Neural cell (in vitro differentiated cells): ENCODE data around the genes GLMN and TMED5.

DNA sequence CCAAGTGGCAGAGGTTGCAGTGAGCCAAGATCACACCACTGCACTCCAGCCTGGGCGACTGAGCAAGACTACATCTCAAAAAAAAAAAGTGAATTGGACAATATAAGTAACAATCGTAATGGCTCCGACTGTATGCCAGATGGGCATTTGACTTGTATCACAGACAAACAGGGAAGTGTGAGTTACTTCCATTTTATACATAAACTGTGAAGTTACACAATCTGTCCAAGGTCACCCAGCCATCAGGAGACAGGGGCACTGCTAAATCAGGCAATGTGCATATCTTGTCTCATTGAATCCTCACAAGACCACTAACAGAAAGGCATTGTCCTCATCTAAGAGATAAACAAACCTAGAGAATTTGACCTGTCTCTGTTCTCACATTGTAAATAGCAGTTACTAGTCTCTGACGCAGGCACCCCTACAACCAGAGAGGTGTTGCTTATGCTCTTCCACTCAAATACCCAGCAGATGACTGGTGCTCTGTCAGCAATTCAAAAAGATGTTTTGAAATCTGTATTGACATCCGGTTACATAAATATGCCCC lies 52.1 kb upstream of the ZNF326 start:
- RAMPAGE, long total RNA: no peak

DNA sequence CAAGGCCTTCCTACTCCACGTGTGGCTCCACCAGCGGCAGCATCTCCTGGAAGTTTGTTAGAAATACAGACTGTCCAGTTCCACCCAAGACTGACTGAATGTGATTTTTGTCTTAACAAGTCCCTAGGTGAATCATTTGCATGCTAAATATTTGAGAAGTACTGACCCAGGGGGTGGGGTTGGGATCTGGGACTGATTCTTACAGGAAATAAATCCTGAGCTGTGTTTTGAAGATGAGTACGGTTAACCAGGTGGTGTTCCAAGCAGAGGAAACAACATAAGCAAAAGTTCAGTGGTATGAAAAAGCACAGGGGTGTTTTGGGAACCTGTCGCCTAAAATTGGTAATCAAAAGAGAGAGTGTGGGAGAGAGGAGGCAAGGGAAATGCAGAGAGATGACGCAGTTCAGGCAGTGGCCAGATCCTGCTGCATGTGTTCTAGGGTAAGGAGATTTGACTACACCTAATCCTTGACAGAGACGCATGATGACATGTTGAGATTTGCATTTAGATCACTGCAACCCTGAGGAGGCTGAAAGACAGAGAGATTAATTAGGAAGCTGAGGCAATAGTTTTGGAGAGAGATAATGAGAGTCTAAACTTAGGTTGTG lies 3.8 kb upstream of the ZNF326 start:
- RAMPAGE, long total RNA: no peak

- RAMPAGE, long total RNA: no peak
Observed at GRCh38 chr1:90010038-90010483, 15.2 kb downstream of the ZNF326 start.

DNA sequence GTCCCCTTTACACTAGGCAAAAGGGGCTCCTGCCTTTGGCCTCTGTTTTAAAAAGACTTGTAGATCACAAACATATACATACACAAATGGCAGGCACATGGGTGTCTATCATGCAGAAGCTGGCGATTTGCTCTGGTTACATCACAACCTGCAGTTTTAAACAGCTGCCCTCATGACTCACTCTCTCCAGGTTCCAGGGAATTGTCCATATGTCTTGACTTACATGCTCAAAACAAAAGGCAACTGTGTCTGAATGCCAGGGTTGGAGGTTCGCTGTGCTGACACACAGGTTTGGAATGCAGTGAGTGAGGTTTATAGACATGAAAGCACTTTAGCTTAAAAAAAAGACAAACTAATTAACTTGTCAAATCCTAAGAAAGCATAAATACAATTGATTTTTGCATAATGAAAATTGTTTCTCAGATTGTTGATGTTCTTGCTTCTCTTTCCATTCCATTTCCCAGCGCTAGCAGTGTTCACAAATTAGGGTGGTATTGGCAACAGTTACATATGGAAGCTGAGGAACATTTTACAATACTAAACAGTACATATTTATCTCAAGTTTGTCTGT lies 313.9 kb downstream of the BARHL2 start:
- RAMPAGE, long total RNA: no peak

DNA sequence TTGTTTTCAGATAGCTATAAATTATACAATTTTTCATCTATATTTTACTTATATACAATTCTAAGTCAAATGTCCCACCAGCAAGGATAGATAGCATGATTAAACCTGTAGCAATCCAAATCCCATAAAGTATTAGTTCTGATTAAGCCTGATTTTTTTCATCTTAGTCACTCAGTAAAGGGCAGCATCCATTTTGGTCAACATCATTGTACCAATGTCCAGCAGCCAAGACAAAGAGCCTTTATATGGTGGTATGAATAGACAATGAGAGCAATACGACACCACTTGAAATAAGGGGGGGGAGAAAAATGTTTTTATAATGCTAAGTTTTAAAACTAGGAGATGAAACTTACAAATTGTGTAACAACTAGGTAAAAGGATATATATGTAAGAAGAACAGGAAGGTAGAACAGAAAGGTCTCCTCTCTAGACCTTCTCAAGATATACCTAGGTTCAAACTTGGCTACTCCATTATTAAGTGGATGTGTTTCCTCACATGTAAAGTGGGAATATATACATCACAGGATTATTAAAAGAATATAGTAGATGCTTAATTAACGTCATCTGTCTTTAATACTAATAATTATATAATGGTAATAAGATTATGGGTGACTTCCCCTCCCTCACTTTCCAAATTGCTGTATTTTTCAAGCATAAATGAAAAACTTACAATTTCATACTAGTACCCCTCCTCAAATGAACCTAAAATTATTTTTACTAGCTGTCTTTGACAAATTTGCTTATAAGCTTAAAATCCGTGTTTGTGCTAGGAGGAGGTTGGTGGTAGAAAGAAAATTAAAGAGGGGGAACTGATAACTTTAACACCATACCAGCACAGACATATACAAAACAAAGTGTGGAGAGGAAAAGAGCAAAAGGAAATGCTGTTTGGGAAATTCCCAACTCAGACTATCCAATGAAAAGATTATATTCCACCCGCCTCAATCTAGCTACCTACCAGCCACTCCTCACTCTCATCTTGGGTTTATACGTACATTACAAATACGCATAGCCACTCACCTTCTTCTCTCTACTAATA lies 7.1 kb downstream of the ZNF644 start:
- RAMPAGE, long total RNA: no peak

DNA sequence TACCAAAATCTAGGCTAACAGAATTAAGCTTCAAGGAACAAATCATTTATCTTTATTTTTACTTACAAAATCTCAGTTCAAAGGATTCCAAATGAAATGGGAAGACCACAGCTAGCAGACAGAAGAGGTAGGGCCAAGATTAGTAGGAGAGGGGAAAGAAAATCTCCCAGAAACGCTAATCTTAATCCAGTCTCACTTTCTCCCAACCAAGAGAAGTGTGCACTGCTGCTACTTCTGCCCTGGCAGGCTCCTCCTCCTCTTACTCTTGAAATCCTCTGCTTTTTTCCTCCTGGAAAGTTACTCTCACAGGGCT lies 4.6 kb downstream of the ZNF644 start:
- RAMPAGE, long total RNA: no peak

- RAMPAGE, long total RNA: no peak
Observed at GRCh38 chr1:91160341-91160868, 138.6 kb upstream of the ZNF644 start.

GRCh38 chr1:91604575-91605159 lies 104.0 kb downstream of the CDC7 start:
- RAMPAGE, long total RNA: no peak

GRCh38 chr1:91792039-91792443 lies 93.9 kb downstream of the TGFBR3 start:
- RAMPAGE, long total RNA: no peak

- RAMPAGE, long total RNA: no peak
Observed at GRCh38 chr1:91826110-91826664, 59.8 kb downstream of the TGFBR3 start.

DNA sequence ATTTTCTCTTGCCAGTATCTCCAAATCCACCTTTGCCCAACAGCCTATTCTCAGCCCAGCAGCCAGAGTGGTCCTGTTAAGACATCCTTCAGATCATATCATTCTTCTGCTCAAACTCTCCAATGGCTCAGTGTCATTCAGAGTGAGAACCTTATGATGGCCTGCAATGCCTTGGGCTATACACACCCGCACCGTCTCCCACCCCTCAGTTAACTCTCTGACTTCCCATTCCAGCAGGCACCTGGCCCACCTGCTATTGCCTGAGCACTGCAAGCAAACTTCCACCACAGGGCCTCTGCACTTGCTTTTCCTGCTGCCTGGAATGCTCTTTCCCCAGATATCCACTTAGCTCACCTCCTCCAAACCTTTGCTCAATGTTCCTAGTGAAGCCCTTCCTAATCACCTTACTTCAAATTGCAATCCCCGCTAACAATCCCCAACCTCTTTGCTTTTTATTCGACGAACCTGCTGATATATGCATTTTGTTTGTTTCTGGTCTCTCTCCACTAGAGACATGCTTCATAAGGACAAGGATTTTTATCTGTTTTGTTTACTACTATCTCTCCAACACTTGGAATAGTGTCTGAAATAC lies 36.7 kb downstream of the TGFBR3 start:
- RAMPAGE, long total RNA: no peak

DNA sequence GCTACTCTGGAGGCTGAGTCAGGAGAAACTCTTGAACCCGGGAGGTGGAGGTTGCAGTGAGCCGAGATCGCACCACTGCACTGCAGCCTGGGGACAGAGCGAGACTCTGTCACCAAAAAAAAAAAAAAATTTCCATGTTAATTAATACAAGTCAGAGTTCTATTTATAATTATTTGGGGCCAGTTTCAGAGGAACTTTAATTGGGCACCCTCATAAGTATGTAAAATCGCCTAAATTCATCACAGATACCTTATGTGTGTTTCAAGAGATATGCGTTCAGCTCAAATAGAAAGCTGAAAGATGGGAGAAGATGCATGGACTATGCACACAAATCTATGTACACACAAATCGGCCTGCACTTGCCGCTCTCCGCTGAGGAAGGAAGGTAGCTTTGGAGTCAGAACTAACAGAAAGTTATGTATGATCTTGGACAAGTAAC lies 1.7 kb downstream of the TGFBR3 start:
- RAMPAGE, long total RNA: no peak

- RAMPAGE, long total RNA: start-site peak on the minus strand at chr1:92298931-92298993, 621 and 618 reads in 2 replicates; start-site peak on the plus strand at chr1:92299004-92299060, 1,111 and 1,068 reads in 2 replicates
Observed at GRCh38 chr1:92298420-92299617, at the start of gene GLMN. Gene GLMN (minus strand): TSS chr1:92298987.

DNA sequence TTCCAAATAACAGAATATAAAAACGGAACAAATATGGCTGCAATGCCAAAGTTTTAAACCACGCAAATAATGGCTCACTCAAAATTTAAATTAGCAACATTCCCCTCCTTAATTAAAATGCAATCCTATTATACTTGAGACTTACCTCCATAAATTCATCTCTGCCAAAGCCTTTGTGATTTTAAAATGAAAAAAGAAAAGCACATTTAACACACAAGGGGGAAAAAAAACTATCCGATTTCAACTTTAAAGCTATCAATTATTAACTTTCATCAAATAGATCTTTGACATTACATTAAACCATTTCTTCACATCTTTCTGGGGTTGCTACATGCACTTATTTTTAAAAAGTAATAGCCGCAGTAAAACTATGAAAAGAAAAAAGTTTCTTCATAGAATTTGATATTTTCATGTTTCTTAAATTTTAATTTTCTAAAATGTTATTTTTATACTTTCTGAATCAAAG lies 71.0 kb downstream of the EVI5 start:
- RAMPAGE, long total RNA: no peak

GRCh38 chr1:92833041-92833899 lies 1.4 kb downstream of the RPL5 start:
- RAMPAGE, long total RNA: no peak

DNA sequence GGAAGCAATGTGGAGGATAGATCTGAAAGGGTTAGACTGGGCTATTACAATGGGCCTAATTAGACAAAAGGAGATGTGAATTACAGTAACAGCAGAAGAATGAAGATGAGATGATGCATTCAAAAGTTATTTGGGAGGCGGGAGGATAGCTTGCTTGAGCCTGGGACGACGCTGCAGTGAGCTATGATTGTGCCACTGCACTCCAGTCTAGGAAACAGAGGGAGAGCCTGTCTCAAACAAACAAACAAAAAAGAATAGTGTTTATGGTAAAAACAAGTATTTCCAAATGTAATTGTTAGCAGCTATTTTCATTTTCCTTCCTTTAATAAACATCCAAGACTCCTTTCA lies 10.8 kb downstream of the DIPK1A start:
- RAMPAGE, long total RNA: no peak

- RAMPAGE, long total RNA: no peak
Observed at GRCh38 chr1:92995481-92995937, 34.2 kb upstream of the DIPK1A start.

DNA sequence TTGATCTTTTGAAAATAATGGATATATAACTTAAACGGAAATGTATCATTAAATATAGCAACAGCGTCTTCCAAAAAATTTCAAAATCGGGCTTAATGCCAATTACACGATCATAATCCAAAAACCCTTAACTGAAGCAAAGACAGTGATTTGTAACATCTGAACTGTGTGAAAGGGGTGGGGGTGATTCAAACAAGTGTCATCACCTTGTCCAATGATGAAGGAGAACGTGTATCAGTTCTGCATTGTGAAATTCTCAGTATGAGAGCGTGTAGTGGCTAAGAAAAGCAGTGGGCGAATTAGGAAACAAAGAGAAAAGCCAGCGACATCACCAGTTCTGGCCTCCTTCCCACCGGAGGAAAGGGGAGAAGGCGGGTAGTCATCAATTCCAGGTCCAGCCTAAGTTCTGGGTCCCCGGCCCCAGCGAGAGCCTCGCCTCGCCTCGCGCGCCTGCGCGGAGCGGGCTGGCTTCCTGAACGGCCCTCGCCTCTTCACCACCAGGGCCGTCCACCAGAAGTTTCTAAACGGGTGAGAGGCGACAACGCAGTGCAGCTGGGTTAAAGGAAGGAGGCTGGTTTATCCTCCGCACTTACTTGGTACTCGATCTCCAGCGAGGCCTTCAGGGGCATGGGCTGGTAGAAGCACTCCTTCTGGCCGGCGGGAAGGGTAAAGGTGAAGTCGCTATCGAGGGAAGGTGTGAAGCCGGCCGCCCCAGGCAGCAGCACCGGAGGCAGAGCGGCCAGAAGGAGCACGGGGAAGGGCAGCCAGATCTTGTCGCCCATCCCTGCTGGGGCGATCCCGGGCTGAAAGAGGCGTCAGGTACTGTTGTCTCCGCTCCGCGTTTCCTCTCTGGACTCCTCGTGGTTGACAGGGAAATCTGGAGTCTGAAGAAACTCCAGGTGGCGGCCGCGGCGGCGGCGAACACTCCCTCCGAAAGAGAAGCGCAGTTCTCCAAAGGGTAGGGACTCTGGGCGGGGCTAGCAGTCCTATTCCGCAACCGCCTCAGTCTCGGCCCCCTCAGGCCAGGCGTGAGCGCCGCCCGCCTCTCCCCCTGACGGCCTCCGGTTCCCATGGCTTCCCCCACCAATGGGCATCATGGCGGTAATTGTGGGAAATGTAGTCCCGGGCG lies at the start of gene TMED5:
Gene TMED5 (minus strand): TSS at position 953 of the 1,129 bp plus-strand sequence.
- RAMPAGE, long total RNA: start-site peak on the minus strand centred at position 911 of the sequence, 291 bp wide, 1,083 and 941 reads in 2 replicates

- RAMPAGE, long total RNA: no peak
Observed at GRCh38 chr1:93253238-93253533, 72.7 kb downstream of the CCDC18 start.

DNA sequence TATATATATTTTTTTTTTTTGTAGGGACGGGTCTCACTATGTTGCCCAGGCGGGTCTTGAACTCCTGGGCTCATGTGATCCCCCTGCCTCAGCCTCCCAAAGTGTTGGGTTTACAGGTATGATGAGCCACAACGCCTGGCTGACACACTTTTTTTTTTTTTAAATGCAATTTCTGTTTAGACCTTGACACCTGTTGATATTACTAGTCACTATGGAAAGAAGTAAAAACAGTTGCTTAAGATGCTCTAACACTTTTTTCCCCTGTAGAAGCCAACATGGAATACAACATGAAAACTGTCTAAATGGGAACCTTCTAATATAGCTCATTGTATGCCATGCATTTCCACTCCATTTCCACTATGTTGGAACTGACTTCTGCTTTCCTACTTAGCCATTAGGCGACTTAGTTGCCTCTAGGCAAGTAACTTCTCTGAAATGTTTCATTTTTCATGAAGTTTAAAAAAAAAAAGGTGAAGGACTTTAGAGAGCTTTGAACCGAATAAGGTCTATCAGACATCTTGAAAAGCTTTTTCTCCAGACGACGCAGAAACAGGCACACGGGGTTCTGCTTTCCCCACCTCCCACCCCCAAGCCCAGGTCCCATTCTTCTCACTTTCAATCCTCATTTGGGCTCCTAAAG lies 717 bp upstream of the DR1 start:
- RAMPAGE, long total RNA: no peak